Mesenchymal stem cell of Wharton's jelly (primary cell): ENCODE measurements around a stretch of chr3.

GRCh38 chr3:59040744-59041301 lies 9.0 kb downstream of the CFAP20DC start:
- CAGE, long polyA plus RNA, result no peak

- CAGE, long polyA plus RNA, result no peak
Observed at GRCh38 chr3:59368452-59368870, 318.6 kb upstream of the CFAP20DC start.

GRCh38 chr3:59385227-59385442 lies 335.3 kb upstream of the CFAP20DC start:
- CAGE, long polyA plus RNA, result no peak

- CAGE, long polyA plus RNA, result no peak
Observed at GRCh38 chr3:59426035-59426469, 376.2 kb upstream of the CFAP20DC start.

- CAGE, long polyA plus RNA, result no peak
Observed at GRCh38 chr3:59606994-59607392, 557.2 kb upstream of the CFAP20DC start.

- CAGE, long polyA plus RNA, result no peak
Observed at GRCh38 chr3:60262114-60263269, 988.8 kb downstream of the FHIT start.

DNA sequence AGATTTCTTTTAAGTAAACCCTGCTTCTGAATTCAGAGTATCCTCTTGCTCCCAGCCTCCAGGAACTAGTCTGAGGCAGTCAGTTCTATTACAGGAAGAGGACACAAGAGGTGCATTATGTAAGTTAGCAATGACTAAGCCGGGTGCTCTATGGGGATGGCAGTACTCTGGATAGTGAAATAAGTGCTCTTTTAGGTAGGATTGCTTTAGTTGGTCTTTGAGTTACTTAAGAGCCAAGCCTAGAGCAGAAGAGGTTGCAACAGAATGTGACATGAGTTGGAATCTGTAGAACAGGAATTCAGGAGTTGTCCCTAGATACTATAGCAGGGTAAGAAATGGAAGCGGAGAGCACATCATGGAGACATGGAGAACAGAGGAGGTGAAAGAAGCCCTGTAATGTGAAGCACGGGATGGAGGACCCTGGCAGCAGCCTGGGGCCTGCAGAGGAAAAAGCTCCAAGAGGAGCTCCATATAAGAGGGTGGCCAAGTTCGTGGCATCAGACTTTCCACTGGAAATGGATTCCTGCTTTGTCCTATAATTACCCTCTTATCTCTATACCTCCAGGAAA lies 851.3 kb downstream of the FHIT start:
- CAGE, long polyA plus RNA, result no peak

DNA sequence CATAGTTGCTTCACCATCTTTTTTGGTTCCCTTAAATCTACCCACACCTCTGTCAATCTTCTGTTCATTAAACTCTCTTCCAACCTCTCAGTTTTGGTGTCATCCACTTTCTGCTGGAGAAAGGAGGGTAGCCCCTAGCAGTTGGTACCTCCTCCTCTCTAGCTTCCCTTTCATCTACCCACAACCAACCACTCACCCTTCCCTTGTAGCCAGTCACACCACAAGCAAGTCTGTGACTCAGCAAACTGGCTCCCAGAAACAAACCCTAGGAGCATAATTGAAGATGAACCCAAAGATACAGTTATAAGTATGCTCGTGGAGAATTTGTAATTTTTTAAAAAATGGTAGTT lies 318.6 kb downstream of the FHIT start:
- CAGE, long polyA plus RNA, result no peak

- CAGE, long polyA plus RNA, result no peak
Observed at GRCh38 chr3:60964018-60964545, 287.2 kb downstream of the FHIT start.

GRCh38 chr3:61560474-61561336 lies 666 bp upstream of the PTPRG start:
- CAGE, long polyA plus RNA, result no peak

DNA sequence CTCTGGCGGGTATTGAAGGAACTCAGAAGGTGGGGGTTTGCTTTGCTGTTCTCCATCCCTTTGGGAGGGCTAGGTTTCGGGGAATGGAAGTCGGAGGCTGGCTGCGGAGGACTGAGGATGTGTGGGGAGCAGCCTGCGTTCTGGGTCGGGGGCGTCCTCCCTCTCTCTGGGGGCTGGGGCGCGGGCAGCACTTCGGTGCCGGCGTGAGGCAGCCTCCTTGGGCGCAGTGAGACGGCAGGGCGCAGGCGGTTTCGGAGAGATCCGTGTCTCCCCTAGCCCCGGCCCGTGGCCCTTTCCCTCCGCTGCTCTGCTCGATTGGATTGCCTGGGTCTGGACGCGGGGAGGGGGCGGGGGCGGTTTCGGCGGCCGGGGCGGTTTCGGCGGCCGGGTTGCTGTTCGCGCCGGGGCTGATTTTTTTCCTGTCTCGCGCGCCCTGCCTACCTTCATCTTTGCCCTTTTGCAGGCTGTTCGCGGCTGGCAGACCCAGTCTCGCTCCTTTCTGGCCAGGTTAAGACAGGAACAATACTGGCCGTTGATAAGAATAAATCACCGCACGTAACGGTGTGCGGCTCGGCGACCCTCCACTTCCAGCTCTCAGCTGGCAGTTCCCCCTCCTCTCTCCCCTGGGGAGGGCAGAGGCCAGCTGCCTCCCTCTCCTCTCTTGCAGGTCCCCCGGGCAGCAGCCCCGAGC lies 1.6 kb downstream of the PTPRG start:
- CAGE, long polyA plus RNA, result no peak

DNA sequence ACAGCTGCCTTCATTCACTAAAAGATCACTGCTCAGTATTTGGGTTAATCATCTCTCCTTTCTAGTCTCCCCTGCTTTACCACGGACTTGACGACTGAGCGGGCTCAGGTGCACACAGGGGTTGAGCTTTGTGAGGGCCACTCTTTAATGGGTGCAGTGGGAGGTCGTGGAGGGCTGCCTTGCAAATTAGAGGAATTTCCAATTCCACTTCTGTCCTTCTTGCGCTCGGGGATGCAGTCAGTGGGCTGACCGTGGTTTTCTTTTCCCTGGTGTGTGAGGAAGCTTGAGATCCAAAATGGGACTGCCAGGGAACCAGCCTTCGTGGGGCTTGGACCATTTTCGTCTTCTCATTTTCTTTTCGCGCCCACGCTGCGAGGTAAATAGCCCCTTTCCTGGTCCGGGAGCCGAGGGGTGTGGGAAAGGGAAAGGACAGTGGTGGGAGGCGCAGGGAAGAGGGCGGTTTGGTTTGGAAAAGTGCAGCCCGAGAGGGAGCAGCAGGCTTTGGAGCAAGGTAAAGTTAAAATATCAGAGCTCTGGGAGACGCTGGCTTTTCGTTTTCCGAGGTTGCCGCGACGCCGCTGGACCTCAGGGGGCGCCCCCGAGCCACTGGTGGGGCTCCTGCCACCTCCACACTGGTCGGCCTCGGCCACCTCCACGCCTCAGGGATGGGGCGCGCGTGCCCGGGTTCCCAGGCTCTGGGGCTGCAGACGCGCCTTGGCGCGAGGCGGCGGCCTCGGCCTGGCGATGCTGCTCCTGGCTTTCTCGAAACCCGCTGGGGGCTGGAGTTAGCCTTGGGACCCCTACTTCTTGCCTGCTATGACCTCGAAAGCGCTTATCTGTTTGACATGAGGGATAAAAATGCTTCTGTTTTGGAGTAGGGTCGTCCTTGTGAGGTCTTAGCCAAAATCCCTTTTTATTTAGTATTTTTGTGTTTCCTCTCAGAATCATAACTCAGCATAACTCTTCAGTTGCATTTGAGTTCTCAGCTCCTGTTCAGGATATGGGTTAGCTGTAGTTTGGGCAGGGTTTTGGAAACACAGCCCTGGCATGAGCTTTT lies 3.1 kb downstream of the PTPRG start:
- CAGE, long polyA plus RNA, result no peak

- CAGE, long polyA plus RNA, result no peak
Observed at GRCh38 chr3:61575812-61576276, 14.5 kb downstream of the PTPRG start.

DNA sequence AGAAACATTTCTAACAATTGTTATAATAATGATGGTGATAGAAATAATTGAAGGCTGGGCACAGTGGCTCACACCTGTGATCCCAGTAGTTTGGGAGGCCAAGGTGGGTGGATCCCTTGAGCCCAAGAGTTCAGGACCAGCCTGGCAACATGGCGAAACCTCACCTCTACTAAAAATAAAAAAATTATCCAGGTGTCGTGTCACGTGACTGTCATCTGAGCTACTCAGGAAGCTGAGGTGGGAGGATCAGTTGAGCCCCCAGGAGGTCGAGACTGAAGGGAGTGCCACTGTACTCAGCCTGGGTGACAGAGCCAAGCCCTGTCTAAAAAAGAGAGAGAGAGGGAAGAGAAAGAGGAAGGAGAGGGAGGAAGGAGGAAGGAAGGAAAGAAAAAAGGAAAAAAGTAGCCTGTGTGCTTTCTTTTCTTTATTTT lies 140.2 kb downstream of the PTPRG start:
- CAGE, long polyA plus RNA, result no peak

GRCh38 chr3:61768218-61769317 lies 207.2 kb downstream of the PTPRG start:
- CAGE, long polyA plus RNA, result no peak

DNA sequence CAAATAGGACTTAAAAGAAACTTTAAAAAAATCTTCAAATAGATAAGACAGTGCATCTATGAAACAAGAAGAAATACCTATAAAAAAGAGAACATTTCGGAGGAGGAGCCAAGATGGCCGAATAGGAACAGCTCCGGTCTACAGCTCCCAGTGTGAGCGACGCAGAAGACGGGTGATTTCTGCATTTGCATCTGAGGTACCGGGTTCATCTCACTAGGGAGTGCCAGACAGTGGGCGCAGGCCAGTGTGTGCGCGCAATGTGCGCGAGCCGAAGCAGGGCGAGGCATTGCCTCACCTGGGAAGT lies 142.0 kb upstream of the SYNPR start:
- CAGE, long polyA plus RNA, result no peak

GRCh38 chr3:63912234-63912332 lies 48.4 kb downstream of the ATXN7 start:
- CAGE, long polyA plus RNA, result no peak

GRCh38 chr3:63947421-63947744 lies 75.9 kb downstream of the PSMD6 start:
- CAGE, long polyA plus RNA, result no peak

DNA sequence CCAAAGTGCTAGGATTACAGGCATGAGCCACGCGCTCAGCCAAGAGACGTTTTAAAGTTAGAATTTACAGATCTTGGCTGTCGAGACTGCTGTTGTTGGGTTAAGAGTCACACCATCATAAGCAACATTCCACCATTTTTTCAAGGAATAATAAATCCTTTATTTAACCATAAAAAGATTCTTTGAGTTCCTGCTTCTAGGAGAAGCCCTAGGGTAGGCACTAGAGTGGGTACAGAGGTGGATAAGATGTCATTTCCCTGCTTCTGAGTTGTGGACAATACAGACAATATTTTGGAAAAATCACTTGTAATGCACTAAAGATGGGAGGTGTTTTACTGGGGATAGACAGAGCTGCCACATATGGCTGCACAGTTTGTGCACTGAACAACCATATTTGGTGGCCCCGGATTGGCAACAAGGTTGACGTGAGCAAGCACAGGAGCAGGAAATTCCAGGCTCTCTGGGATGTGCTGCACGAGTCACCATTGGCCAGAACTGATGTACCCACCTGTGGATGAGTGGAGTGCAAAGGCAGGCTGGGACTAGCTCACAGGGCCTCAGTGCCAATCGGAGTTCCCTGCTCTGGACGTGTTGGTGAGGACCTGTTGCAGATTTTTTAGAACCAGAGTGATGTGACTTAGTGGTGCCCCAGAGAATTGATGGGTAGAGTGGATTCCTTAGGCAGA lies 69.2 kb downstream of the PSMD6 start:
- CAGE, long polyA plus RNA, result no peak

DNA sequence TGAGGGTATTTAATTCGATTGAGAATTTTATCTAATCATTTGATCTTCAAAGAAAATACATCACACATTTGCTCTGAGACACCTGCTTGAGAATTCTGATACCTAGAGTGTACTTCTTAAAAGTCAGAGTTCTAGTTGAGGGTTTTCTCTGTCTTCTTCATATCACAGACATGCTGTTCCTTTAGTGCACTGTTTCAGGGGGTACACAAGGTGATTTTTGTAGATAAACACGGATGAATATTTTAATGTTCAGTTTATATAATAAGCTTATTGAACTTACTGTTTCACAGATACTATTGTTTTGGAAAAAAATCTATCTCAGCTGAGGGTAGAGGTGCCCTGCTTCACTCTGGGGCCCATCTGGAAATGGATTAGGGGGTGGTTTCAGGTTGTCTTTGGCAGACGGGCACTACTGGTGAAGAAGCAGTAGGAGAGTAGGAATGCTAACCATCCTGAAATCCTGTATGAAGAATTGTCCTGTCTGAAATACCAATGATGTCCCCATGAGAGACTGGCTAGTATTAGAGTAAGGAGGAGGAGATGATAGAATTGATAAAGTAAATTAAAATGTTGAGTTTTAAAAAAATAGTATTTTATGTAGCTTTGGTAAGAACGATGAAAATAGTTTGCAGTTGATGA lies 45.9 kb downstream of the PSMD6 start:
- CAGE, long polyA plus RNA, result no peak